Tibial artery (tissue), 1 donor: ENCODE measurements around the gene PRKAR1B.

DNA sequence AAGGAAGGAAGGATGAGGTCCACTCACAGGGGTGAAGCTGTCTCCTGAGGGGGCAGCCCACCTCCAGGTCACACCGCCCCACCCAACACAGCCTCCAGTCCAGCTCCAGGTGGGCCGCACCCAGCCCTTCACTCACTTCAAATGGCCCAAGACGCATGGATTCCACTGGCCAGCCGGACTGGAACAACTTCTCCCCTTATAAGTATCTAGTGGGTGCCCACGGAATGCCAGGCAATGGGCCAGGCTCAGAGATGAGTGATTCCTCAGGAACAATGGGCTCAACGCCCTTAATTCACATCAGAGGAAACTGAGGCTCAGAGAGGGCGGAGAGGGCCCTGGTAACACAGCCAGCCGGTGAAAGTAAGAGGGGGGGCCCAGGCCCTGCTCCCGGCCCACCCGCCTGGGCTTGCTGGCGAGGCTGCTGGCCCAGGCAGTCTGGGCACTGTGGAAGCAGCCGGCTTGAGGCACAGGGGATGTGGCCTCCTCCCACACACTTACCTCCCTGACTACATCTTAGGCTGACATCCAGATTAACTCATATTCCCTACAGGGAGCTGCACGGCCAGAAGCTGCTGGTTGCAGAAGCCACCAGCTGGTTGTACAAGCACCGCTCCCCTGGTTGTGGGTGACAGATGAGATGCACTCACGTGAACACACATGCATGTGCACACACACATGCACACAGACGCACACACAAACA lies 1.1 kb upstream of the FAM20C start:
- PRO-cap: no peak

DNA sequence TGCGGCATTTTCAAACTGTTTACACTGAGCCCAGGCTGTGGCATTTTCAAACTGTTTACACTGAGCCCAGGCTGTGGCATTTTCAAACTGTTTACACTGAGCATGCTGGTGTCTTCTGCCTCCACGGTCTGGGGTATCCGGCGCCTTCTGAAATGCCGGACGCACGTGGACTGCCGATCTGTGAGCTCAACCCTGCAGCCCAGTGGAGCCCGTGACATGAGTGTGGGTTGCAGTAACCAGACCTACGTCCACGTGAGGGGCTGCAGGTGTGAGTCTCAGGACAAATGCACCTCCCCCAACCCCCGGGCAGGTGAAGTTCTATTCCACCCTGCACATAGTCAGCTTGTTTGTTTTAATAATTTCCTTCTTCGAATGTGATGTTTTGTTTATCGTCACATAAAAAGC lies 42.8 kb downstream of the FAM20C start:
- PRO-cap: no peak

DNA sequence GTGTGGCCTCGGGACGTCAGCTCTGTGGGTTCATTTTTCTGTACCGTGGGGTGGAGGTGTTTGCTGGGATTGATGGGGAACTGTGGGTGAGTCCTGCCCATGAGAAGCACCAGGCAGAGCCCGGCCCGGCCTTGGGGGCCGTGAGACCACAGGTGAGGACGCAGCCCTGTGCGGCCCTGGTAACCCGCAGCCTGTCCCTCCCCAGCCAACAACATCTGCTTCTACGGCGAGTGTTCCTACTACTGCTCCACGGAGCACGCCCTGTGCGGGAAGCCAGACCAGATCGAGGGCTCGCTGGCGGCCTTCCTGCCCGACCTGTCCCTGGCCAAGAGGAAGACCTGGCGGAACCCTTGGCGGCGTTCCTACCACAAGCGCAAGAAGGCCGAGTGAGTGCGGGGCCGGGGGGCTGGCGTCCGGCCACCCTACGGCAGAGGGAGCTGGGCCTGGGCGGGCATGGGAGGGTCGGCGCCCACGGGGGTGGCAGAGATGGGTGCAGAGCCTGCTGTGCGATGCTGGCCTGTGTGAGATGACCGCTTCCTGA lies 34.3 kb upstream of the FOXL3 start:
- PRO-cap: no peak

DNA sequence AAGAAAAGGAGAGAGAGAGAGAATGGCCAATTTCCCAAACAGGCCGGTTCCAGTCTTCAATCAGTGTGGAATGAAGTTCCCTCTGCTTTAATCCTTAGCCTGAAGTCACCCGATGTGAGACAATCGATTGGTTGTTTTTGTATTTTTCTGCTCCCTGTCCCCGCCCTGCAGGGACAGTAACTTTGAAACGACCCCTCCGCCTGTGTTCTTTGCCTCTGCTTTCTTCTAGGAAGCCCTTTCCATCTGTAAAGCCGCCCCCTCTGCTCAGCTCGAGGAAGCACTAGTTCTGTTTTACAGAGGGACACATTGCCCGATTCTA lies 33.4 kb downstream of the FOXL3 start:
- PRO-cap: no peak

GRCh38 chr7:329669-329973 lies 39.7 kb downstream of the FOXL3 start:
- PRO-cap: no peak

DNA sequence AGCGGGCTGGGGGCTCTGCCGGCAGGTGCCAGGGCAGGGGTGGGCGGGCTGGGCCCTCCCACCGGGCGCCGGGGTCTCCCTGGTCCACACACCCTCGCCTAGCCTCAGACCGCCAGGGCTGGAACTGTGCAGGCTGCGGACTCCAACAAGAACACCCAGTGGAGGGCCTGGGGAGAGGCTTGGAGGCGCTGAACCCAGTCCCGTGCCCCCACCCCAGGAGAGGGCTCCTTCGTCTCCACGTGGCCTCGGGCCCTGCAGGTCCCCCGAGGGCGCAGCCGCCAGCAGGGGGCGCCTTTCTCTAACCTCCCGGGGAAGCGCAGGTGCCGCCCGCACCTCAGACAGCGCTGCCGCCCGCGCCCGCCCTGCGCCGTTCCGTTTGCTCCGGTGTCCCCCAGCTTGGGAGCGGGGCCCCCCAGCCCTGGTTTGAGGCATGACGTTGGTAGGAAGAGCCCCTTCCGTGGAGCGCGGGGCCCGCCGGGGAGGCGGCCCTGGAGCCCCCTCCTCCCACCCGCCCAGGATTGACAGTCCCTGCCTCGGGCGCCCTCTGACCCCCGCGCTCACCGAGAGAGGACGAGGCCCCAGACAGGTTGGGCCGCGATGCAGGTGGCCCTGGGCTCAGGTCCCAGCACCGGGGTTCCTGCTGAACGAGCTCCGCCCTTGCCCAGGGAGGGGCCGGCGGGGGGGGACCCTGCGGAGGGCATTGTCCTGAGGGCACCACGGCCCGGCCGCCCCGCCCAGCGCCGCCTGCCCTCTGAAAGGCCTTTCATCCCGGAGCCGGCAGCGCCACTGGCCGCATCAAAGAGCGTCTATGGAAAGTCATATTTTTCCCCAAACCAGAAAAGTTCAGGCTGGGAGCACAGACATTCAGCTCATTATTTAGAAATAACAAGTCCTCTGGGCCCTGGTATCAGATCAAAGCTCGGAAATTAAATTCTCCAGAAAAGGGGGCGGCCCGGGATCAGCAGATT lies 42.8 kb downstream of the FOXL3 start:
- PRO-cap: no peak

DNA sequence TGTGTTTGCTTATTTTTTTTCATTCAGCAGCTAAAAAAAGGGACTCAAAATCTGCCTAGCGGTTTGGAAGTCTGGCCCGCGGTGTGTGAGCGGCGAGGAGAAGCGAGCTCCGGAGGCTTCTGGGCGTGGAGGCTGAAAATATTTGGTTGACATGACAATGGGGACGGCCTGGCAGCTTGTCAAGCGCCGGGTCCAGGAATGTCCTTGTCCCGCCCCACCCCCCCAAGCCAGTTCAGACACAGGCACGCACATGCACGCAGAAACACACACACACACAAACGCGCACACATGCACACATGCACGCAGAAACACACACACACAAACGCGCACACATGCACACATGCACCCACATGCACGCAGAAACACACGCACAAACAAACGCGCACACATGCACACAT lies 43.5 kb downstream of the FOXL3 start:
- PRO-cap: no peak

GRCh38 chr7:340622-341093 lies 50.7 kb downstream of the FOXL3 start:
- PRO-cap: no peak

DNA sequence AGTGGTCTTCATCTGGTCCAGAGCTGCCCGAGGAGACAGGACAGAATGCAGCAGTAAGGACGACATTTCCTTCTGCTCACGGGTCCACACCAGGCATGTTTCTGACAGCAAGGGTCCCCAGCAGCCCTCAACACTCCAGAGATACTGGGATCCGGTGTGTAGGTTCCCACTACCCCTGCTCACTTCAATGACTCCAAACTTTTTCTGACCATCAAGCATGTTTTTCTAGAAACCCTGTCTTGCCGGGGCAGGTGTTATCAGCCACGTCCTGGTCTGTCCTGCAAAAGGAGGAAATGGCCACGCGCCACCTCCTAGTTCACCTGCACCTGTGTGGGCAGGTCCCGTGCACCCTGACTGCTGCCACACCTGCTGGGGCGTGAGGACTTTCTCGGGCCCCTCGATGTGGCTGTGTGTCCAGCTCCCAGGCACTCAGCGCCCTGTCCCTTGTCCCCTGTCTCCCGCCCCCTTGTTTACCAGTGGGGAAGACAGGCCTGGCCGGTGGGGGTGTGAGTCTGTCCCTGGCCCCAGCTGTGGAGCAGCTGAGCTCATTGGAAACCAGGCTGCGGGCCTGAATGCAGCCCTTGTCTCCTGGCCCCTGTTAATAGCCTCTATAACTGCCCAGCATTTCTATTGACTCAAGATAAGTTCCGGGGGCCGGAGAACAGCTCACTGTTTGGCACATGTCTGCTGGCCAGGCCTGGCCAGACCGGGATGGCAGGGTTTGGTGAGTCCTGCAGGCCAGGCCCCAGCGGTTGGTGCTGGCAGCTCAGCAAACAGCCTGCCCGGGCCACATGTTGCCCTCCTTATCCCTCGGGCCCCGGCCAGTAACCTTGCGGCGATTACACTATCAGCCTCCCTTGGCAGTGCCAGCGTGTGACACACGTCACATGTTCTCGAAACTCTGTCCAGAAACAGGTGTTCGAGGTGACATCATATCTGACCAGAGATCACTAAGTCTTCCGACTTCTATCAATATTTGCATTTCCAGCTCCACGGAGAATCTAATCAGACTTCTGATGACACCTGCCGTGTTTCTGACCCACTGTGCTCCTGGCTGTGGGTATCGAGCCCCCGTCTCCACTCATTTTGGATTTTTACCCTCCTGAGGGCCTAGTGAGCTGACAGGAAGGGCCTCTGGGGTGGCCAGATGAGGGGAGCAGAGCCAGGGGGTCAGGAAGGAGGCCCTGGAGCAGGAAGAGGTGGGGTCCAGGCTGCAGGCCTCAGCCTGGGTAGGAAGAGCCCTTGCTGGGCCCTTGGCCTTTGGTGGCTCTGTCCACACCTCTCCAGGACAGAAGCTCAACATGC lies 52.1 kb downstream of the FOXL3 start:
- PRO-cap: no peak

DNA sequence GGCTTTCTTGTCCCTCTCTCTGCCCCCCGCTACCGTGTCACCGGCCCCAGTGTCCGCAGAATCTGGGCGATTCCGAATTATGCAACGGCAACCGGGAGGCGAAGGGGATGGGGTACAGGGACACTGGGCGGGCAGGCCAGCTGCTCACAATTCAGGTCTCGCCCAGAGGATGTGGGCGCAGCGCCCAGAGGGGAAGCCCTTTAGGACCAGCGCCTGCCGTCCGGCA lies 63.6 kb downstream of the FOXL3 start:
- PRO-cap: no peak

DNA sequence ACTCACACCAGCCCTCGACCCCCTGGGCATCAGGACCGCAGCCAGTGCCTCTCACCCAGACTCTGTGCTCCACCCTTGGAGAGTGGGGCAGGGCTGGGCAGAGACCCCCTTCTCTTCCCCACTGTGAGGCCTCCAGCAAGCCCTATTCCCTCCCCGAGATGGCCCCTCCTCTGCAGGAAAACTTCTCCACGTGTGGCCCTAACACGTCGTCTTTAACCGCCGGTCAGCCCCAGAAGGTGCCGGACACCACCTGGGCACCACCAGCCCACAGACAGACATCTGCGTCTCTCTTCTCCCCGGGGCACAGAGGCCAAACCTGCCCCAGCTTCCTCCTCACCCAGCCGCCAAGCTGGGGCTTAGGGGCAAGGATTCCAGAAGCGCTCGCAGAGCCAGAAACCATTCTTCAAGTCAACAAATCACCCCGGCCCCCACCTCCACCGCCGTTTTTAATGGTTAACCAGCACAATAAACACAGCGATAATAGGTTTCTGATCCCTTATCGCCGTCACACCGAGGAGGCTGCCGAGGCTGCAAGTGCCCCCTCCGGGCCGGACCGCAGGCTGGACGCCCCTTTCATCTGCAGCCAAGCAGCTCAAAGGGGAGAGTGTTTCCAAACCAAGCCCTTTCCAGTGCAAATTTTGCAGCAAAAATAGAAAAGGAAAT lies 82.9 kb downstream of the FOXL3 start:
- PRO-cap: no peak

- PRO-cap: bidirectional peak, plus-strand start at chr7:514019, minus-strand start at chr7:513861
Measured at GRCh38 chr7:513706-514367, 5.8 kb downstream of the PDGFA start.

DNA sequence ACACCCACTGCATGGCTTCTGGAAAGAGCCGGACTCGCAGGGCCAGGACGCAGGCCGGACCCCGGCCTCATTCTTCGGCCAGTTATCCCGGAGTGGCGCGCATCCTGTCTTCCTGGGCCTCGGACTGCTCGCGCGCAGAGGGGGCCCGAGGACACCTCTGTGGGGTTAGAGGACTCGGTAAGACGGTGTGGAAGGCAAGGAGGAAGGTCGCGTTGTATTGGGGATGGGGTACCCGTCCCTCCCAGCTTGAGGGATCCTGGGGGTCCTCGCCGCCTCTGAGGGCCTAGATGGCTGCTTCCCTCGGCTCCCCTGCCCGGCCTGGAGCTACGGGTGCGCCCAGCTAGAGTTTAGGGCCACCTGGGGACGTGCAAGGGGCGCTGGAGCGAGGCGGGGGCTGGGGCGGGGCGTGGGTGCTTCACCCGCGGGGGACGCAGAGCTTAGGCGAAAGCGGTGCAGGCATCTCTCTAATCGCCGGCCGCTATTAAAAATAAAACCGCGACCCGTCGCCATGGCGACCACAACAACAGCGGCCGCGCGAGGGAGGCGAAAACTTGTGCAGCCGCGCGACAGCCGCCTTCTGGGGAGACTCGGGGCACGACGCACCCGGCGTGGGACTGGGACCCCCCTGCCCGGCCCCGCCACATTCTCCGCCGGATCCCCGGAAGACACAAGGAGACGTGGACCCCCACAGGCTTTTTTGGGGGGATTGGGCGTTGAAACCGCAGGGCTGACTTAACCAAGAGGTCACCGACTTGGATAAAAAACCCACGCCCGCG lies 2.0 kb upstream of the PDGFA start:
- PRO-cap: unidirectional peak, plus-strand start at position 569 of the sequence

- PRO-cap: no peak
Measured at GRCh38 chr7:566060-566722, 46.5 kb upstream of the PDGFA start.

GRCh38 chr7:726835-727995 lies at the start of gene PRKAR1B:
Gene PRKAR1B (minus strand): TSS chr7:727281.
- PRO-cap: no peak

DNA sequence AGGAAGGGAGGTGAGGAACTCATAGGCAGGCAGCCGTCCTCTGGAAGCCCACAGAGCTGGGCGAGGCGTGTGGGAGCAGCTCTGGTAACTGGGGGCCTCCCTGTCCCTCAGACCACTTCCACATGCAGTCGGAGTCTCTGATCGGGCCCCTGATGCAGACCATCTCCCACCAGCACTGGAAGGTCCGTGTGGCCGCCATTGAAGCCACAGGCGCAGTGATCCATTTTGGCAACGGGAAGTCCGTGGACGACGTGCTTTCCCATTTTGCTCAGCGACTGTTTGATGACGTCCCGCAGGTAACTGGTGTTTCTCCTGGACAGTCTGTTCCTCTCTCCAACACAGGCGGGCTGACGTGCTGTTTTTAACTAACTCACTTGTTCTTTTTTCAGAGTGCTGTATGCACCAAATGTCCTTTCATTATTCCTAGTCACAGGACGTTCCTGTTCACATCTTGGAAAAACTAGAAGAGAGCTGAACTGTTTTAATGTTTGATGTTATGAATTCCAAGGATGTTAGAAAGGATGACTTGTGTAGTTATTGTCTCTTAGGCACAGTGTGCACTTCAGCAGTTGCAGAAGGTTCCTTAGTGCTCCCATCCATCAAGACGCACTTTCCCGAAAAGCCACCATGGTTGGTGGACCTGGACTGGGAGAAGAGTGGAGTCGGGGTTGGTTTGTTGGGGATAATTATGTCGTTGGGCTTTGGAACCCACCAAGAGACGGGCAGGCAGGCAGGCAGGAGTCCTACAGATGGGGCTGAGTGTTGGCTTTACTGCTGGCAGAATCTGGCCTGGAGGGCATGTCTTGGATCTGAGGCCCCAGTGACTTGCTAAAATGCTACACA lies 2.7 kb upstream of the PRKAR1B start:
- PRO-cap: no peak

DNA sequence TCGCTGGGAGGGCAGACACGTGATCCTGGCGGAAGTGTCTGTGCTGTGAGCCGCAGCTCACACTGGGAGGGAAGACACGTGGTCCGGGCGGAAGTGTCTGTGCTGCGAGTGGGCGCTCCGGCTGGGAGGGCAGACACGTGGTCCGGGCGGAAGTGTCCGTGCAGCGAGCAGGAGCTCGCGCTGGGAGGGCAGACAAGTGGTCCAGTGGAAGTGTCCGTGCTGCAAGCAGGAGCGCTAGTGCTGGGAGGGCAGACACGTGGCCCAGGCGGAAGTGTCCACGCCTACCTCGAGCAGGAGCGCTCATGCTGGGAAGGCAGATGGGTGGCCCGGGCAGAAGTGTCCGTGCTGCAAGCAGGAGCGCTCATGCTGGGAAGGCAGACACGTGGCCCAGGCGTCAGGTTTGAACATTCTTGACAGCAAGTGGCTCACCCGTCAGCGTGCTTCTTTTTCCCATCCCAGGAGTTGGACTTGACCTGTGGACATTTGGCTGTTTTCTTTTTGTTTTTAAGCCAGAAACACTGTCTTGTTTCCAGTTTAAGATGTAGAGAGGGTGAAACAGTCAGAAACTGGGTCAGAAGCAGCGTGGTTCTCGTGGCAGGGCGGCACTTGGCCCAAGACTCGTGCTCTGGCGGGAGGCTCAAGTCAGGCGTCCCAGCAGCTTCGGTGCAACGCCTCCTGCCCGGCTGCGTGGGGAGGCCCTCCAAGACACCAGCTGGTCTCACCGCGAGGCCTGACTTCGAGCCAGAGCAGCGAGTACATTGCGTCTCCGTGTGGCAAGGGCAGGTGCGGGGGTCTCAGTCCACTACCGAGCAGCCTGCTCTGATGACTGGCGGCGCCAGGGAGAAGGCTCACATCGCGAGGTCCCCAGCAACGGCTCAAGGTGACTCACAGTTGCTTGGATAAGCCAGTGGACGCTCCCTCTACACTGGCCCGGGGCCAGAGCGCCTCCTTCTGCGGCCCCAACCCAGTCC lies 41.5 kb upstream of the PRKAR1B start:
- PRO-cap: no peak

GRCh38 chr7:828977-829492 lies 3.2 kb upstream of the SUN1 start:
- PRO-cap: no peak

DNA sequence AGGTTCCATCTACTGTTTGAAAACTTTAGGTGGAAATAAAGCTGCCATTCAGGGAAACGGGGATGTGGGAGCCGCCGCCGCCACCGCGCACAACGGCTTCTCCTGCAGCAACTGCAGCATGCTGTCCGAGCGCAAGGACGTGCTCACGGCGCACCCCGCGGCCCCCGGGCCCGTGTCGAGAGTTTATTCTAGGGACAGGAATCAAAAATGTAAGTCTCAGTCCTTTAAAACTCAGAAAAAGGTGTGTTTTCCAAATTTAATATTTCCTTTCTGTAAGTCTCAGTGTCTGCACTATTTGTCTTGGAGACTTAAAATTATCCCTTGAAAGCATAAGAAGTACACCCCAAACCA lies 11.0 kb downstream of the SUN1 start:
- PRO-cap: no peak

GRCh38 chr7:871904-872531 lies 4.3 kb upstream of the GET4 start:
- PRO-cap: no peak